H4 (cell line): ENCODE measurements around a stretch of chr1.

GRCh38 chr1:21678760-21679285 is 9.7 kb upstream of the RAP1GAP start:
- RAMPAGE, long total RNA: no peak

DNA sequence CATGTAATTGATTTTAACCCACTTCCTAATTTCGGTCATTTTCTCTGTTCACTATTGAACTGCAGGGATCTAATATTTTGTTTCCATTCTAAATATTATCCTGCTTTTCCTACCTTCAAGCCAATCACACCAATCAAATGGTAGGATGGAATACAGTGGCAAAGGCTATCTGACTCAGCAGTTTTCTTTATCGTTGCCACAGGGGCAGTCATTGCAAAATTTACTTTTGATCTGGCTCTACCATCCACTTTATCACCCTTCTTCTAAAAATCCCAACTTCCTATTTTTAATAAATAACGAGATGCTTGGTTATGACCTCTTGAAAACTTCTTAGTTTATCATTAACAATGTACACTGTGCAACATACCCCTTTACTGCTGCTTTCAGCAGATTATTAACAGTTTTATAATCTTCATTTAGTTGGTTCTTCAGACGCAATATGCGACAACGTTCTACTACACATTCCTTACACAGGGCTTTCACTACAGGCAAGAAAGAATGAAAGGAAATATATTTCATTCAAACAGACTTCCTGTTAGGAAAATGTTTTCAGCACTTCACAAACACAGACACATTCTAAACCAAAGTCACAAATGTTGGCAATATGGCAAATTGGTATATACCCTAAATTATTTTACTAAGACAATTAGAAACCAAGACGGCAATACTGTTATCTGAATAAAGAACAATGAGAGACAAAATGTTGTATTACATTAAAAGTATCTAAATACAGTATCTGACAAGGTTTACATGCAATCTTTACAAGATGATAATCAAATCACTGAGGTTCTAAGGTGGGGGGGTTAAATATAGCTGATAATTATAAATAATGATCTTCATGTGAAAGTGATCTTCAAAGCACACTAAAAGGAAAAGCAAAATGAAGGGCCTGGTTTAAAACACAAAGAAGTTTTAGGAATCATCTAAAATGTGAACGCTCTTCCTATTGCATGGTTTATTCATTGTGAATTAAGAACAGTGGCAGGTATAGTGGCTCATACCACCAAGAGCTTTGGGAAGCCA is 52.4 kb upstream of the RAP1GAP start:
- RAMPAGE, long total RNA: no peak

DNA sequence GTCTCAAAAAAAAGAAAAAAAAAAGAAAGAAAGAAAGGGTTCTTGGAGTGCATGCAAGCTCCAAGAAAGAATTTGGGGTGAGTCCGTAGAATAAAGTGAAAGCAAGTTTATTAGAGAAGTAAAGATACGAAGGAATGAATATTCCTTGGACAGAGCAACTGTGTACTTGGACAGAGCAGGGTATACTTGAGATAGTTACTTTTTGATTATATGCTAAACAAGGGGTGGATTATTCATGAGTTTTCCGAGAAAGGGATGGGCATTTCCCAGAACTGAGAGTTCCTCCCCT is 8.4 kb upstream of the USP48 start:
- RAMPAGE, long total RNA: no peak

GRCh38 chr1:21791646-21791977 is 8.7 kb upstream of the USP48 start:
- RAMPAGE, long total RNA: no peak

- RAMPAGE, long total RNA: no peak
These were observed 58.4 kb downstream of the LDLRAD2 start for GRCh38 chr1:21870556-21870755.

DNA sequence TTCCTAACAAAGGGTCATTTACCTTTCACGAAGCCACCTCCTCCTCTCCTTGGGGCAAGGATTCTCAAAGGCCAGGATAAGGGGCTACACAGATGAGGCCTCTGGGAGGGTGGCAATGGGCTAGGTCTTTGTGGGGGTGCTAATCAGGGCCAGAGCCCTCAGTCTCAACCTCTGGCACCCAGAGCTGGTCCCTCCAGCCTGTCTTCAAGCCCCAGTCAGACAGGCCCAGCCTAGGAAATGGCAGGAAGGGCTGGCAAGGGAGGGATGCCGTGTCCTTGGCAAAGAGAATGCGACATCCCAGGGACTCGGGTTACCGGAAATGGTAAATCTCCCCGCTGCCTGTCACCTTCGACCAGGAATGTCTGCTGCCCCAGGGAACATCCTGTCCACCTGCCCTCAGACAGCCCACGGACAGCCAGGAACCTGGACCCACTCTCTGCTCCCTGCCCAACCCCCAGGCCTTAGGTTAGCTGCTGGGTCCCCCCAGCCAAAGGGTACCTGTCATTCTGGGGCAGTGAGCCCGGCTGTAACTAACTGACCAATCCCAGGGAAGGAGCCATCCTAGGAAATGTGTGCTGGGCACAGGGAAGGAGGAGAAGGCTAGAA is 23.9 kb downstream of the HSPG2 start:
- RAMPAGE, long total RNA: no peak

- RAMPAGE, long total RNA: no peak
These were observed 10.6 kb downstream of the HSPG2 start for GRCh38 chr1:21926586-21926813.

GRCh38 chr1:21938550-21939075 is 1.5 kb upstream of the HSPG2 start:
- RAMPAGE, long total RNA: no peak

DNA sequence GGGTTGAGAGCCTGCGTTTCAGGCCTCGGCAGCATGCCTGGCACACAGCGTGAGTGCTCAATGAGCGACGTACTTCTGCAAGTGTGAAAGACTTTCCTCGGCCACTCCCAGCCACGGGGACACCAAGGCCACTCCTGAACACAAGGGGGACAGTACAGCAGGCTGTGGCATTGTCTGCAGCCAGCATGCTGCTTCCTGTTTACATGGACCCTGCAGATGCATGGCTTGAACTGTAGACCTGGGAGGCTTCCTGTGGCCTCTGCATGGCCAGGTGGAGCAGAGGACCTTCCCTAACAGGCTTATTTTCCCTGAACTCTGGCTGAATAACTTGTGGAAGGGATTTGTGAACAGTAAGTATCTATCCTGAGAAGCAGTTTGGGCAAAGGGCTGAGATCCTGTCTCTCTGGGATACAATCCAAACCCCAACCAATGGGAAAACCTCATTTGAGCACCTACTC is 9.8 kb upstream of the HSPG2 start:
- RAMPAGE, long total RNA: no peak

DNA sequence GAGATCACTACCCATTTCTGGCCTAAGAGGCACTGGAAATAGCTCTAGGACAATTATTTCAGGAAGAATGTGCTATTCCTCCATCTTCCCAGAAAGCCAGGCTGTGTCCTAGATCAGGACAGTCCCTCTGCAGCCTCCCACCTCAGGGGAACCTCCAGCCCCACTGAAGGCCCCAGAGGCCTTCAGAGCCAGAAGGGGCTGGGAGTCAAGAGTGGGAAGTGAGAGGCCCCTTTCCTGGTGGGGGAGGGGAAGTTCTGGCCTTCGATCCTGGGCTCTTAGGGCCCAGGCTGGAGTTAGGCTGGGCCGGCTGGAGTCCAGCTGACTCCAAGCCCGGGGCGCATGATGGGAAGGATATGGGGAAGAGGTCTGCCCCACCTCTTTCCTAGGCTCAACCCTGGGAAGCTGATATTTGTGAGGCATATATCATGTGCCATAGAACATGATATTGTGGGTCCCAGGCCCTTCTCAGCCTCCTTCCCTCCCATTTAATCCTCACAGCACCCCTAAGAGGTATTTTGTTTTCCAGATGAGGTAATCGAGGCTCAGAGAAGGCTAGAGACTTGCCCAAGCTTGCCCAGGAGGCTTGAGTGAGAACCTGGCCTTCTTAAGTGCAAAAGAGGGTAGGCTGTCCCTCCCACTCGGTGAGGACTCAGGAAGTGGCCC is 18.5 kb upstream of the HSPG2 start:
- RAMPAGE, long total RNA: no peak

GRCh38 chr1:21973149-21973614 is 3.6 kb upstream of the CELA3B start:
- RAMPAGE, long total RNA: no peak

GRCh38 chr1:22024753-22025327 is 23.4 kb downstream of the CELA3A start:
- RAMPAGE, long total RNA: no peak

DNA sequence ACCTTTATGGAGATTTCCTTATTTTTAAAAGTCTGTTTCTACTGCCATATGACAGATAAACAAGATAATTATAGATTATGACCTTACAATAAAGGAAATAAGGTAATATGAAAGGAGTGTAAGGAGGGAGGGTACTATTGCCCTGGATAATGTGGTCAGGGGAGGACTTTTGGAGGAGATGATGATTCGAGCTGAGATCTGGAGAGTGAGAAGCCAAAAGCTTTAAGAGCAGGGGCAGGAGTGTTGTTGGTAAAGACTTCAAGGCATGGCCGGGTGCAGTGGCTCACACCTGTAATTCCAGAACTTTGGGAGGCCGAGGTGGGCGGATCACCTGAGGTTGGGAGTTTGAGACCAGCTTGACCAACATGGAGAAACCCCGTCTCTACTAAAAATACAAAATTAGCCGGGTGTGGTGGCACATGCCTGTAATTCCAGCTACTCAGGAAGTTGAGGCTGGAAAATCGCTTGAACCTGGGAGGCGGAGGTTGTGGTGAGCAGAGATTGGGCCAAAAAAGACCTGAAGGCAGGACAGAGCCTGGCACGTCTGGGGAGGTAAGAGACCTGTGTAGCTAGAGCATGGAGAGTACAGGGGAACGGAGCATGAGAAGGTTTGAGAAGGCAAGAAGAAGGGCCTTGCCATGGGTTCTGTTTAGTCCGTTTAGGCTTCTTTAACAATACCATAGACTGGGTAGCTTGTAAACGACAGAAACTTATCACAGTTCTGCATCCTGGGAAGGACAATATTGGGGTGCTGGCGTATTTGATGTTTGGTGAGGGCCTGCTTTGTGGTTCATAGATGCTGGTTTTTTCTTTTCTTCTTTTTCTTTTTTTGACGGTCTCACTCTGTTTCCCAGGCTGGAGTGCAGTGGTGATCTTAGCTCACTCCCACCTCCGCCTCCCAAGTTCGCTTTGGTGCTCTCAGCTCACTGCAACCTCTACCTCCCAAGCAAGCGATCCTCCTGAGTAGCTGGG is 14.3 kb downstream of the CDC42 start:
- RAMPAGE, long total RNA: no peak

- RAMPAGE, long total RNA: no peak
These were observed 44.9 kb downstream of the WNT4 start for GRCh38 chr1:22097537-22098866.

DNA sequence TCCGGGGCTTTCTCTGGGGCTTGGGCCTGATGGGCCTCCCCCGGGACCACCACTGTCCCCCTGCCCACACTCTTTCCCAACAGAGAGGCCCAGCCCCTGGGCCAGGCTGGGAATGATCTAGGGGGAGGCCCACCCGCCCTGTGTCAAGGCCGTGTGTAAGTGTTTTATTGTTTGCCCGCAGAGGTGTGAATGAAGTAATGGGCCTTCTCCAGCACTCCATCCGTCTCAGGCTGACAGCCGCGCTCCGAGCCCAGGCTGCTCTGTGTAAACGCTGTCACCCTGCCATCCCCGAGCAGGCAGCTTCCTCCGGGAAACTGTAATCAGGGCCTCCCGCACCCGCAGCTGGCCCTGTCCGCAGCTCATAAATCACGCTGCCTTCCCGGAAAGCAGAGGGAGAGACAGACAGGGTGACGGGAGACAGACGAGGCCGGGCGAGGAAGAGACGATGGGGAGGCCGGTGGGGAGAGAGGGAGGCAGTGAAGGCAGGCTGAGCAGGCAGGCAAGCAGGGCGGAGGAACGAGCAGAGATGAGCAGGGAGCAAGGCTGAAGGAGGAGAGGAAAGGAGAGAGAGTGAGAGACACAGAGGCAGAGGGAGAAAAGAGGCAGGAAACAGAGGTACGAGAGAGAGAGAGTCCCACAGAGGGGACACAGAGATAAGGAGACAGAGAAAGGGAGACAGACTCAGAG is 109.6 kb upstream of the ZBTB40 start:
- RAMPAGE, long total RNA: no peak

DNA sequence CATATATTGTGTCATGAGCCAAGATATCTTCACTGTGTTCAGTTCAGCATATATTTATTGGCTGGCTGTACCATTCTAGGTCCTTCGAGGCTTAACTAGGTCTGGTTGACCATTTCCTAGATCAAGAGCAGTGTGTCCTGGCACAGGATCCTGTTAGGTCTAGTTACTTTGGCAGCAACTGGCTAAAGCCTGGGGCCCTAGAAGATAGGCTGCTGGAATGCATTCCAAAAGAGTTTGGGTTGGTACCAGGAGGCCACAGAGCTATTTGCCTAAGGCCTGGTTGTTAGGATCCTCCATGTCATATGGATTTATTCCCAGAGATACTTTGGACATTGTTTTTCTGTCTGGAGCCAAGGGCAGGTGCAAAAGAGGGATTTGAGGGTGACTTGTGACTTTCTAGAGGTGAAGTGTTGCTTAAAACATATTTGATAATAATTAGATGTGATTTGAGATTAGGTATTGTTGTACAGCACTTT is 21.1 kb downstream of the ZBTB40 start:
- RAMPAGE, long total RNA: no peak

DNA sequence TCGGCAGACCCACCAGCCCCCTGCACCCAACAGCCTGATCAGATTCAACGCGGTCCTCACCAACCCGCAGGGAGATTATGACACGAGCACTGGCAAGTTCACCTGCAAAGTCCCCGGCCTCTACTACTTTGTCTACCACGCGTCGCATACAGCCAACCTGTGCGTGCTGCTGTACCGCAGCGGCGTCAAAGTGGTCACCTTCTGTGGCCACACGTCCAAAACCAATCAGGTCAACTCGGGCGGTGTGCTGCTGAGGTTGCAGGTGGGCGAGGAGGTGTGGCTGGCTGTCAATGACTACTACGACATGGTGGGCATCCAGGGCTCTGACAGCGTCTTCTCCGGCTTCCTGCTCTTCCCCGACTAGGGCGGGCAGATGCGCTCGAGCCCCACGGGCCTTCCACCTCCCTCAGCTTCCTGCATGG is 4.0 kb downstream of the C1QC start:
- RAMPAGE, long total RNA: no peak

DNA sequence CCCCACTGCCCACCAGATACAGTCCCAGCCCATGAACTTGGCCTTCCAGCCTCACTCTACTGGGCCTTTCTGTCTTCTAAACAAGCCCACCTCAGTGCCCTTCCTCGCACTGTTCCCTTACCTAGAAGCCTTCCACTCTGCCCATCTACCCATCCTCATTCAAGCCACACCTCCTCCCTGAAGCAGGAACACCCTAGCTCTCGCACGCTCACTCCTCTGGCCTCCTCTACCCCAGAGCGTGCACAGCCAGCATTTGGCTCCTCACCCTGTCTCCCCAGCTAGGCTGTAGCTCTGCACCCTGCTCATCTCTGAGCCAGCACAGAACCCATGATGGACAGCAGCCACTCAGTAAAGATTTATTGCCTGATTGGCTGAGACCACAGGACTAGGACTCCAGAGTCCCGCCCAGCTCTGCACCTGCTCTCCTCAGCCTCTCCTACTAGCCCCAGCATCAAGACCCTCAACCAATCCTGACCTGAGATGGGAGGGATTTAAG is 9.1 kb downstream of the C1QB start:
- RAMPAGE, long total RNA: no peak

GRCh38 chr1:22953048-22953470 is 19.6 kb downstream of the LACTBL1 start:
- RAMPAGE, long total RNA: no peak

DNA sequence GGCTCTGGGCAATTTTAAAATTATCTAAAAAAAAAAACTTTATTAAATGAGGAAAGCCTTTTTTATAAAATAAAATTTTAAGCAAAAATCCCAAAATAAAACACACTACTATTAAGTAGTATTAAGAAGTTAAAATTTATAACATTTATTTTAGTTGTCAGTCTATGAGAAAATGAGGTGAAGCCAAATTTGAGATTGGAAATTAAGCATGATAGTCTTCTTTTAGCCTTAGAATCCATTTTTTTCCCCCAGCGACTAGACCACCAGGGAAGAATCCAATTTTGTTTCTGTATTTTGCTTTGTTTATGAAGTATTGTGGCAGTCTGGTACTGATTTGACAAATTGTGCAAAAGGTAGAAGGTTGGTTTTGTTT is 7.8 kb downstream of the KDM1A start:
- RAMPAGE, long total RNA: no peak